ENCODE results near the genes TTC23 and LYSMD4.

DNA sequence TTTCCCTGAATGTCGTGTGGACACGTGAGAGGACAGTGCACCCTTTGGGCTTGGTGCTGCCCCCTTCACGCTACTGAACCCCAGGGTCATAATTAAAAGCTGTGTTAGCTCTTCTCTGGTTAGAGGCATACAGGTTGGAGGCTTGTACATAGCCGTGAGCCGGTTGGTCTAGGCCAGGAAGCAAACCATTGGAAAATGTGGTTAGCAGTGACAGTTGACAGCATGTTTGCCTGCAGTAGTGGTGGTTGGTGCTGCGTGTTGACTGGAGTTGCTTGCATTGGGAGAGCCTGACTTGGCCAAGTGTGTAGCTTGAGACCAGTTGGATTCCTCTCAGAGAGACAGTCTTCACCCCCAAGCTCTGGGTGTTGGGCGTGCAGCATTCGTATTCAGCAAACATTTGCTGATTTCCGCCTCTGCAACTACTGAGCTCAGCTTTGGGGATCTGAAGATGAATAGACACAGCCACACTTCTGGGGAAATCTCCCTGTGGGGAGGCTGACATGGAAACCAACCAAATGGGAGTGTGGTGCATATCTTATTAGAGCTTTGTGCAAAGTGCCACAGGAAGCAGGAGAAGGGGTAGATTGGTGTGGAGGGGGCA lies 83.4 kb downstream of the IGF1R start:
- RRBS, result no CpG with 5 or more reads among the region's 9 CpGs

DNA sequence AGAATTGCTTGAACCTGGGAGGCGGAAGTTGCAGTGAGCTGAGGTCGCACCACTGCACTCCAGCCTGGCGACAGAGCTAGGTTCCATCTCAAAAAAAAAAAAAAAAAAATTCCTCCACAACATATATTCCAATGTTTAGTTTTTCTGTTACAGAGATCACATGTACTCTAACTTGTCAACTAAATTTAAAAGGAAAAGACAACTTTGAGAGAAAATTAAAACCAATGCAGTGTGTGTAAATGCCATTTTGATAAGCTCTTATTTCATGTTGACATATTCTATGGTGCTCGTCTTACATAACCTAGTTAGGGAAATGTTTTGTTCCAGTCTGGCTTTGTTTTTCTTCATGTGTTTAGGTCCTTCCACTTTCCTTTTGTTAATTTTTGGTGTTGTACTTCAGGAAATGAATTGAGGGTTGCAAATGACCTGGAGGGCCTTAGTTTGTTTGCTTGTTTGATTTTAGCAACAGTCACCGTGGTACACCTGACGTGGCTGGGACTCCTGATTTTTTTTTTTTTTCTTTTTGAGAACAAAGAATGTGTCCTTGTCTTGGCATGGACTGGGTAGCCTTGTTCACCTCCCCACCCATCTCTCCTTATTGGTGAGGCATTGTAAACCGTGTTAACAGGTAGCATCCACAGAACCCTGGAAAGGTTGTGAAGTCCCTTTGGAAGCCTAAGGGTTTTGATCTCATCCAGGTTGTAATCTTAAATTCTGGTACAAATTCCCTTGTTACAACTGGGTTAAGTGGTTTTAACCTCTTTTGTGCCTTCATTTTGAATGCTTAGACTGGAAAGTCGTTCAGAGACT lies 114.8 kb downstream of the IGF1R start:
- RRBS, result no CpG with 5 or more reads among the region's 8 CpGs

- RRBS, result no CpG with 5 or more reads among the region's 9 CpGs
Measured at GRCh38 chr15:98814991-98815977, 166.9 kb downstream of the IGF1R start.

DNA sequence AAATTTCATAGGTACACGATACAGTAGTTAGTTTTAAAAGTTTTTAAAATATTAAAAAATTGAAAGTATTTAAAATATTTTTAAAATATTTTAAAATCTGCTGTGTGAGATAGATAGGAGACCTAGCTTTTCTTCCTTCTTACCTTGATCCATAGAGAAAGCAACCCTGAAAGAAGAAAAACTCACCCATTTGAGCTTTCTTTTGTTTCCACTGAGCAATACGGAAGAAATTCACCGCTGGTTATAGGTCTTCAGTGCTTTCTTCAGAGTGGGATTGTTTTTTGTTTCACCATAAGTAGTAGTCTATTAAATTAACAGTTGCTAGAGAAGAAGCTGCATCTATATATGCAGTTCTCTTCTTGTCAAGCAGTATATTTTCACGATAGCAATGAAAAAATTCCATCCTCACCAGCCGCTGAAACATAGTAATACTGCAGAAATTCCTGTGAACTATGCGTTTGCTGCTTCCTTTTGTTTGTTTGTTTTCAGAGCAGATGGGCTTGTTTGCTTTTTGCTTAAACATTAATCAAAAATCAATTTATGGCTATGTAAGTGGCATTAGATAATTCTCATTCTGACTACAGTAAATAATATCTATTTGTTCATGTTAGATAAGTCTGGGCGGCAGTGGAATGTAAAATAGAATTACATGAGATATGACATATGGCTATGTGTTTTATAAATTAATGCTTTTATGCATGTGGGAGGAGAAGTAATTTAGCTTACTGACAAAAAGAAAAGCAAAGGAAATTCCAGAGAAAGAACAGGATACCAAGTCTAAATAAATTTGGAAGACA lies 163.9 kb downstream of the PGPEP1L start:
- RRBS, result no CpG with 5 or more reads among the region's 7 CpGs

DNA sequence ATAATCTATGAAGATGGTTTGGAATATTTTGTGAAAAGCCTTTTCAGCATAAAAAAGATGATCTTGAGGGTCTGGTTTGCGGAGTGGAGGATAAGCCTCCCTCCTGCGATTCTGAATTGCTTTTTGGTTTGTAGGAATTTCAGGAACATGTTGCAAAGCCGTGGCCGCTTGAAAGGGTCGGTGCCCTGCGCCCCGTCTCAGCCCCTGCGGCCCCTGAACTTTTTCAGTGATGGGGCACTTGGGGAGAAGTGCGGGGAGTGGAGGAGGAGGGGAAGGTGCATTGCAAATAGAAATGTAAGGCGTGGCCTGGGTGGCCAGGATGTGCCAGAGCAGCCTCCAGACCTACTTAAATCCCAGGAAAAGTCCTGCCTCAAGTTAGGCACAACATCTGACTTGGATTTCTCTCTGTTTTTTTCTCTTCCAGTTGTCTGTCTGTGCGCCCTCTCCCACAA lies 154.0 kb downstream of the PGPEP1L start:
- RRBS, result no CpG with 5 or more reads among the region's 11 CpGs

DNA sequence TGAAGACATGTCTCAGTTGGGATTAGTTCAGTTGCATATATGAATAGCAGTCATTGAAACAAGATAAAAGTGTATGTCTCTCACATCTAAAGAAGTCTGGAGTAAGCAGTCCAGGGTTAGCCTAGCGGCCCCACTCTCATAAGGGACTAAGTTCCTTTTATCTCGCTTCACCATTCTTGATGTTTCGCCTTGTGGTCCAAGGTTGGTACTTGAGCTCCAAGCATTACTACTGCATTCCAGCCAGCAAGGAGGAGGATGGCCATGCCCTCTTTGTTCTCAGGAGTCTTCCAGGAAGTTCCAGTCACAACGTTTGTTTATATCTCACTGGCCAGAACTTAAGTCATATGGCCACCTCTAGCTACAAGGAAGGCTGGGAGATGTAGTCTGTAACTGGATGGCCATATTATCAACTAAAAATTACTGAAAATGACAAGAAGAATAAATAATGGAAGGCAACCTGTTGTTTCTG lies 118.8 kb downstream of the PGPEP1L start:
- RRBS, result no CpG with 5 or more reads among the region's 4 CpGs

- RRBS, result no CpG with 5 or more reads among the region's 5 CpGs
Measured at GRCh38 chr15:99009800-99010038, 2.1 kb upstream of the PGPEP1L start.

- RRBS, result 3% methylated on average over 17 of the region's 47 CpGs
Measured at GRCh38 chr15:99100285-99100854, 4.5 kb upstream of the SYNM start.

- RRBS, result no CpG with 5 or more reads among the region's 14 CpGs
Measured at GRCh38 chr15:99106421-99107110, 1.7 kb downstream of the SYNM start.

DNA sequence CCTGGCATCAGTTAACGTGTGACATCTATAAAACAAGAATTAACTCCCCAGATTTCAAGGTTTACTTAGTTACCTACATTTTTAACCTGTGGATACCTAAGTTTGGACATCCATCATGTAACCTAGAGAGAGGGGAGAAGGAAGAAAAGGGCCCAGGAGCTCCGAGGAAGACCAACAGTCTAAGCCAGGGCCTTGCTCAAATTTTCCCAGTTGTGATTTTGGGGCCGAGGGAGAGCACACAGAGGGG lies 22.8 kb downstream of the SYNM start:
- RRBS, result no CpG with 5 or more reads among the region's 3 CpGs

DNA sequence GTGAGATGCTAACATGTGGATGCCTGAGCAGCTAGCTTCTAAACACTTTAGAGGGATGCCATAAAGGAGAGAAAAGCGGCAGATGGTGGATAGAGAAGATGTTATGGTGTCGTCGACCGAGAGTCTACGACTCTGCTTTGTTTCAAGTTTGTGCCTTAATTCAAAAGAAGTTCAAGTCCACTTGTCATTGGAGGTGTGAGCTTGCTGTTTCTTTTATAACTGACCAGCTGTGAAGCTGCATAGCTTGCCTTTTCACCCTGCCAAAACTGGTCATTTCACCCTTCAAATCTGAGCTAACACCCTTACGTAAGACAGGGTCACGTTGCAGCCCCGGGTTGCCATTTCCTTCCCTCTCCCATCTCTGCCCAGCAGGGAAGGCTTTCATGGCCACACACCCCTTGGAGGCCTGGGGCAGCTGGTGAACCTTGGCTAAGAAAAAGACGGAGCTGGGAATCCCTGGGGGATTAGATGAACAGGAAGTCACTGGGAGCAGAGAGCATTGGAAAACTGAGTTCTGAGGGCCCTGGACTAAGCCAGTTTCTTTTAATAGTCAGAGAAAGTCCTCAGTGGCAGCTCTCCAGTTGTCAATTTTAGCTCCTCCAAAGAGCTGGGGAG lies 67.9 kb downstream of the TTC23 start:
- RRBS, result no CpG with 5 or more reads among the region's 9 CpGs

DNA sequence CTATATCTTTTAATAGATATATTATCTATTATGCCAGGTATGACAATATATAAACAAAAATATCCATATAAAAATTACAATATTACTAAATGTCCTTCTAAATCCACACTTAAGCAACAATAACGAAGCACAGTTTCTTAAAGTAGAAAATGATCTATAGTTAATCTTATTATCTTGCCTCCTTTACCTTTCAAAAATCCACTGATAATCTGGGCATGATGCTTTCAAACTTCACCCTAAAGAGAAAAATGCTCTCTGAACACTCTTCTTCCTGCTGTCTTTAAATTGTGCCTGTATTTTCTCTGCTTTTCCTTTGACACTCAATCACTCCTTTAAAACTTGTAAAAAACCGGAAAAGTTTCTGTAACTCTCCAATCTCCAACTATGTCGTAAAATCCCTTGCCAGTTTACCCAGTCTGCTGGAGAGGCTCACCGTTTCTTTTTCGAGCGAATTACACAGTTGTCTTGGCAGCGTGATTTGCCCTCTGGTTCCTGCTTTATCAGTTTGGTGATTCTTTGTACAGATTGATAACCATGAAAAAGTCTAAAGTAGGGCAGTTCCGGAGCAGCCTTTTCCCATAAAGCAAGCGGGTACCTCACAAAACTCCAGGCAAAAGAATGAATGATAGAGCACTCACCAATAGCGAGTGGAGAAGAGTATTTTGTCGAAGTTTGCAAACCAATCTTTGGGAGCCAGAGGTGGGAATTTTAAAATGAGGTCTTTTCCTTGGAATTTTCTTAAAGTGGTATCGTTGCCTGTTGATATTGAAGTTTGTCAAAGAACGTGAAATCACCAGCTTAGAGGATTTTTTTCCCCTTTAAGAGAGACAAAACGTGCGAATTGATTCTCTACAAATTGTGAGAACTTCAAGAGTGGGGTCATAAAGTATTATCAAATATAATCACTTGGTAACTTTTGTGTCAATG lies at the start of gene TTC23:
TSS of gene TTC23 (minus strand) at position 598 of the 927 bp plus-strand sequence.
- RRBS, result no CpG with 5 or more reads among the region's 15 CpGs

- RRBS, result no CpG with 5 or more reads among the region's 6 CpGs
Measured at GRCh38 chr15:99421124-99421532, 144.7 kb upstream of the MEF2A start.

DNA sequence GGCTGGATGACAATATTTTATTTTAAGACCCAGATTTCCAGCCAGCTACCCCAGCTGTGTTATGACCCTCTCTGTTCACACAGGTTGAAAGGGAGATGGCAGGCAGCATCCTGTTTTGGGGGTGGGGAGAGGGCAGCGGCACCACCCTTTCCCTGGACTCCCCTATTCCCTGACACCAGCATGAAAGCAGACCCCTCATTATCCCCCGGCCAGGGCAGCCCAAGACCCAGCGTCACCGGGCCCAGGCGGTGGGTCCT lies 127.6 kb upstream of the MEF2A start:
- RRBS, result no CpG with 5 or more reads among the region's 5 CpGs

GRCh38 chr15:99450553-99451390 lies 115.0 kb upstream of the MEF2A start:
- RRBS, result no CpG with 5 or more reads among the region's 20 CpGs

- RRBS, result no CpG with 5 or more reads among the region's 13 CpGs
Measured at GRCh38 chr15:99509359-99510102, 56.3 kb upstream of the MEF2A start.

- RRBS, result no CpG with 5 or more reads among the region's 3 CpGs
Measured at GRCh38 chr15:99546713-99547144, 19.1 kb upstream of the MEF2A start.

- RRBS, result 3% methylated on average over 20 of the region's 65 CpGs
Measured at GRCh38 chr15:99566259-99567293, 792 bp downstream of the MEF2A start.

DNA sequence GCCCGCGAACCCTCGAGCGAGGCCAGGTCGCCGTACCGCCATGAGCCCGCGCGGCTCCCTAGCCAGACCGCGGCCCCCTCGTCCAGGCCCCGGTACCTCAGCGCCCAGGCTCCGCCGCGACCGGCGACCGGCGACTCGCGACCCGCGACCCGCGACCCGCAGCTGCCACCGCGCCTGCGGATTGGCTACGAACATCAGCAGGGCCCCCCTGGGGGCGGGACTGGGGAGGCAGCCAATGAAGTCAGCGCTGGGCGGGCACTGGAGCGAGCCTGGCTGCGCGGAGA lies at the start of gene LYSMD4:
TSS of gene LYSMD4 (minus strand) at position 189 of the 284 bp plus-strand sequence.
- RRBS, result 0% methylated on average over 8 of the region's 39 CpGs

GRCh38 chr15:100346703-100347345 lies 5.0 kb upstream of the ADAMTS17 start:
- RRBS, result no CpG with 5 or more reads among the region's 3 CpGs